ENCODE results near the genes PNLIP and HSPA12A.

DNA sequence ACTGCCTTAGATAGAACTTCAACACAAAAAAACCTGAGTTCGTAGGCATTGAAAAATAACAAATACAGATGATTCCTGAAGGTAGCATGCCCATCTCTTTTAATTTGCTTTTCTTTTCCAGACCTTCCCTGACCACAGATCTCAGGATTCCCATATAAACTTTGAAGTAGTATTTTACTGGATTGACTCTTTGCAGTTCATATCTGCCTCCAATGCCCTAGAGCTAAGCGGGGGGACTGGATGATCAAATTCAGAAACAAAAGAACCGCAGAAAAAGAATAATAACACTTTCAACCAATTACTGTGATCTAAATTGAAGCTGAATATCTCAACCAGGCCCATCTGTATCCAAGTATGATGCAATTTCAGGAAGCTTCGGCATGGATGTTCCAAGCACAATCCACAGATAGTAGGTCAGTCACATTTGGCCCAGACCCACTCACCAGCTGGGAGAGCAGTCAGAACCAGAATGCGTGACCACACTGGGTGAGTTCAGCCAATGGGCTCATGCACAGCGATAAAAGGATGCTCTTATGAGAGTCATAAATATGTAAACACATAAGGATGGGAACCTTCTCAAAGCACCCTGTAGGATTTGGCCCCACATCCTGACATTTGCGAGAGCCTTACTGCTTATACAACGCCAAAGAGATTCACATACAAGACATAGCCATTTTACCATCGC lies 3.3 kb downstream of the AFAP1L2 start:
- PRO-cap = no peak

GRCh38 chr10:114534853-114535488 lies 123.1 kb downstream of the ABLIM1 start:
- PRO-cap = no peak

DNA sequence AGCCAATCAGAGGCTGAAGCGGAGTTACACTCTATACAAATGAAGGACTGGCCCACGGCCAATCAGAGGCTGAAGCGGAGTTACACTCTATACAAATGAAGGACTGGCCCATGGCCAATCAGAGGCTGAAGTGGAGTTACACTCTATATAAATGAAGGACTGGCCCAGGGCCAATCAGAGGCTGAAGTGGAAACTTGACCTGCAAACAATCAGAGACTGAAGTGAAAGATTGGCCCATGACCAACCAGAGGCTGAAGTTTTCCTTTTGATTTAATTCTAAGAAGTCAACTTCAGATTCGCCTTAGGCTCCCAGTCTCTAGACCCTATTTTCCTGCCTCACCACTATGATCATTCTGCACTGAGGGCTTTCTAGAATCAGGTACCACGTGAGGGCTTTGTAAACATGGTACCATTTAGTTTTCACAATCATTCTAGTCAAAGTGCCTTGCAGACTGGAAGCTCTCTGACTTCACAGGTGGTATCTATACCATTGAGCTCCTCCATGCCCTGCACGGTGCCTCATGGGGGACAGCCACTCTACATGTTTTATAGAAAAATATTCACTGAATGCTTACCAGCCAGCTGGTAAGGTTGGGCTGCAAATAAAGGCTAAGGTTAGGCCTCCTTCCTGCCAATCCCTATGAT lies 106.6 kb downstream of the ABLIM1 start:
- PRO-cap = bidirectional peak, plus-strand start at position 429 of the sequence, minus-strand start at position 341 of the sequence

DNA sequence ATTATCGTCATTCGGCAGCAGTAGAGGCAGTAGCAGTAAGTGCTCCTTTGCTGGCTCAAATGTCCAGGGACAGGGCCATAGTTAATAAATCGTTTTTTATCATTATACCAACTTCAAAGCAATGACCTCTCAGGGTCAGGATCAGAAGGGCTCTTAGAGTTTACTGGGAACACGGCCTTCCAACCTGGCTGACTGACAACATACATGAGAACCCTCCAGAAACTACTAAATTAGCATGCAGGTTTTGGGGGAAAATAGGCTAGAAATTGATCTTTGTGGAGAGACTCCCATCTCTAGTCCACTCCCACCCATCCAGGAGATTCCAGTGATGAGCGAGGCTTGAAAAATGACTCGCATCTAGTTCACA lies 84.7 kb downstream of the ABLIM1 start:
- PRO-cap = bidirectional peak, plus-strand start at position 169 of the sequence, minus-strand start at position 60 of the sequence

GRCh38 chr10:114603973-114604368 lies 54.1 kb downstream of the ABLIM1 start:
- PRO-cap = unidirectional peak, plus-strand start at chr10:114604171

DNA sequence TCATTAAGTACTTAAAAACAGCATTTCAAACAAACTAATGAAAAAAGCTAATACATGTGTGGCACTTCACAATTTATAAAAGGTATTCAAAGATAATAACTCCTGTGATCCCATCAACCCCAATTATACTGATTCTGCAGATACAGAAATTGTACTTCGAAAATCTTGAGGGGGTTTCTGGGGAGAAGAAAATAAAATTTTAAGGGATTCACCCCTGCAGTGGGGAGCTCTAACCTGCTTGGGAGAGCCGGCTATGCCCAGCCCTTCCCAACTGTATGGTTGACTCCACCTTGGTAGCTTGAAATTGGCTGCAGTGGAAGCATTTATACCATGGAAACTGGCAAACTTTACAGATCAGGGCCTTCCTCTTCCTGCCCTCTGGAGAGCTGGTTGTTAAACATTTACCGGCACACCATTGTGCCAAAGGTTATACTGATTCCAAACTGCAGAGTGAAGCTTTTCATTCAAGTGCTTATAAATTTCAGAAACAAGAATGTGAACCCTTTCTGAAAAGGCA lies 44.9 kb downstream of the ABLIM1 start:
- PRO-cap = bidirectional peak, plus-strand start at position 429 of the sequence, minus-strand start at position 295 of the sequence

DNA sequence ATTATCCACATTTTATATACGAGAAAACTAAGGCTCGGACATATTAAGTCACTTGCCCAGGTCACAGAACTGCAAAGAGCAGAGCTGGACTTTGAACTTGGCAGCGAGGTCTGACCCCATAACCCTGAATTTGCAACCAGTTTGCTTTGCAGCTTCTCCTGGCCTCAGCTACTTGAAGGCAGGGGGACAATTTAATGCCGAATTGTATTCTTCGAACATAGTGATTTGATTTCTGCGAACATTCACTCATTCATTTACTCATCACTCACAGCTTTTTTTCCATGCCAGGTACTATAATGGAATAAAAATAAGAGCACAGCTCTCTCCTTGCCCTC lies 7.2 kb downstream of the ABLIM1 start:
- PRO-cap = bidirectional peak, plus-strand start at position 139 of the sequence, minus-strand start at position 73 of the sequence

GRCh38 chr10:114758274-114758916 lies 63.2 kb upstream of the FHIP2A start:
- PRO-cap = no peak

DNA sequence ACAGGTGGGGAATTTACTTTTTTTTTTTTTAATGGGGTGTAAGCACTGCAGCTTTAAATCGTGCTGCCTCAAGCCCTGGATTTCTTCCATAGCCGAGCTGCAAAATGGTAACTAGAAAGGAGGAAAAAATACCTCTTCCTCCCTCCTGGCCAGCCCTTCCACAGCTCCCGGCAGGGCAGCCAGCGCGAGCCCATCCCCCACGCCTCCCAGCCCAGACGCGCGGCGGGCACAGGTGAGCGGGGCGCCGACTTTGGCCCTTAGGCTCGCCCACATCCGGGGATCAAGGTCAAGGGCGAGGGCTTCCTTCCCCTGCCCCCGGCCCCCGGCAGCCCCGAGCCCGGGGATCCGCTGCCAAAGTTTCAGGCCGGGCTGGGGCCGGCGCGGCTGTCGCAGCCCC lies 54.0 kb upstream of the FHIP2A start:
- PRO-cap = no peak

- PRO-cap = no peak
Observed at GRCh38 chr10:115093496-115093840, 303 bp downstream of the ATRNL1 start.

DNA sequence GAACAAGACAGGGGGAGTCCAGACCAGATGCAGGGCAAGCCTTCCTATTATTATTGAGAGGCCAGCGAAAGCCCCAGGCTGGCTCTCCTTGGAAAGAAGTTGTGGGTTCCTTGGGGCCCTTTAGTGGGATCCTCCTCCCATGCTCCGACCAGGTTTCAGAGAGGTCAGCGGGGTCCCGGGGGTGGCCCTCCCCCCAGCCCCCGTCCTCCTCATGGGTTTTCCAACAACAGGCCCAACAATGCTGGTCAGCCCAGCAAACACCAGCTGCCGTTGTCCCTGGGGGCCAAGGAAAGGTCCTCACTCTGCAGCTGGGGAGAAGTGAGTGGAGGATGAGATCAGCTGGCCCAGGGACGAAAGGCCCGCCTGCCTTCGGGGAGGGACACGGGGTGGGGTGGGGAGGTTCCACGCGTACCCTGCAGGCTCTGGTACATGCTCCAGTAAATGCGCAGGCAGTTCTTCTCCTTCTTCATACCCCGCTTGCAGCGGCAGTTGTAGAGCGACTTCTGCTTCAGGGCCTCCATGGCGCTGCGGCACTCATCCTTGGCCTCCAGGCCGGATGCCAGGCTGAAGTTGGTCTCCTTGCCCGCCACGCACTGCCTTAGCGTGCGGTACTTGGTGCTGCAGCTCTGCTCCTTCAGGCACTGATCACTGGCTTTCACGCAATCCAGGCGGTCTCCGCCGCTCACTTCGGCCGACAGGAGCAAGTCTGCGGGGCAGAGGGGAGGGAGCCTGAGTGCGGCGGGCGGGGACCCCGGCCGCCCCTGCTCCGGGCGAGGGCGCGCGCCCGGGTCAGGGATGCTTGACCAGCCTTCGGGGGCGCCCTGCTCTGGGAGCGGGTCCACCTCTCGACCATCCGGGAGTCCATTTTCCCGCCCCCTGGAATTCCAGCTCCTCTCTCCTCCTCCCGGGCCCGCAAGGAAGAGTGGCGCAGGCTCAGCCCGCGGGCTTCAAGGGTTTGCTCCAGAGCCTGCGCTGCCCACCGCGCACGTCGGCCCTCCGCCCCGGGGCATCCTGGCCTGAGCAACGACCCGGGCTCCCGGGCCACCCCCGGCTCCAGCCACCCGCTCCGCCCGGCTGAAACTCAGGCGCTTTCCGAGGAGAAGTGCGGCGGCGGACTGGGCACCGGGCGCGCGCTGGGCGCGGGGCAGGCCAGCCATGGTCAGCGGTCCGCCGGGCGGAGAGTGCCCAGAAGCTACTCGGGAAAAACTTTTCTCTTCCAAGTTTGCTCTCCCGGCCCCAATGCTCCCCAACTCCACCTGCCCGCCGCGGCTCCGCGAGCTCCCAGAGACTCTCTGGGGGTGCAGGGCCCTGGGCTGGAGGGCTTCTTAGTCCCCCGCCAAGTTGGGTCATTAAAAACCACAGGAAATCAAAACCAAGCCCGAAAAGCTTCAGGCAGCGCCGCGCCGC lies 2.1 kb downstream of the GFRA1 start:
- PRO-cap = no peak

DNA sequence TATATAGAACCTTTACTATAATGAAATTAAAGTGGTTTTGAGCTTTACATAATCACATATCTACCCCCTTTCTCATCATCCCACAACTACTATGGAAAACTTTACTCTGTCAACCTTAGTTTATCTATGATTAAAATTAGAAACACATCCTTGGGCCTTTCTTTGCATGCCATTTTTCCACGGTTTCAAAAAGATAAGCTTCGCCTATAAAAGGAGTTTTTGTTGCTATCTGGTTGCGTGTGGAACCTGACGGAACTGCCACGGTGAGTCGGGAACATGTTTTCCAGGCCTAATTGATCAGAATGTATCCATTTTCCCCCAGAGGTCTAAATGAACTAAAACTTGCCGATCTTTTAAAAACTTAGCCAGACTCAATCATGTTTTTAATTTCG lies at the start of gene PNLIP:
Gene PNLIP, plus strand, starts transcription at position 236 of the 392 bp plus-strand sequence.
- PRO-cap = no peak

- PRO-cap = no peak
Observed at GRCh38 chr10:116608954-116609254, 18.1 kb downstream of the PNLIPRP1 start.

DNA sequence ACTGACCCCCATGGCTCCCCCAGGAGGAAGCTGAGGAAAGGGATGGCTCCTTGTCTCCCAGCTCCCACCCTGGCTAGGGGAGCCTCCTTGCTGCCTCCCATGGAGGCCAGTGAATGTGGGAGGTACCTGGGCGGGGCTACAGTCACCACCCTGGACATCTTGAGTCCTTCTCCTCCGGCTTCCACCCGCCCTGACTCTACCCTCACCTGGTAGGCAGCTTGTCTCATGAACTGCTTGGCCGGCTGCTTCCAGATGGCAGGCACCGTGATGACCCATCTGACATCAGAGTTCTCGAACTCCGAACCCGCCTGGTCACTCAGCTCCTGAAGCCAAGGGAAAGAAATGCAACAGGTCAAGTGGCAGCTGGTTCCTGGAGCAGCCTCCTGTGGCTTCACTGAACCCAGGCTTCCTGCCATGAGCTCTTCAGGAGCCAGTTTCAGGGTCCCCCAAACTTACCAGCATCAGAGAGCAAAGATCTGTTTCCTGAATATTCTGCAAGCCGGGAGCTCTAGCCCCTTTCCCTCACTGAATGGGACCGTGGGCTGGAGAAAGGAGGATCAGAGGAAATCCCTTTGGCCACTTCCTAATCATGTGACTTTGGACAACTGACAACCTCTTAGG lies 22.5 kb upstream of the C10orf82 start:
- PRO-cap = no peak

DNA sequence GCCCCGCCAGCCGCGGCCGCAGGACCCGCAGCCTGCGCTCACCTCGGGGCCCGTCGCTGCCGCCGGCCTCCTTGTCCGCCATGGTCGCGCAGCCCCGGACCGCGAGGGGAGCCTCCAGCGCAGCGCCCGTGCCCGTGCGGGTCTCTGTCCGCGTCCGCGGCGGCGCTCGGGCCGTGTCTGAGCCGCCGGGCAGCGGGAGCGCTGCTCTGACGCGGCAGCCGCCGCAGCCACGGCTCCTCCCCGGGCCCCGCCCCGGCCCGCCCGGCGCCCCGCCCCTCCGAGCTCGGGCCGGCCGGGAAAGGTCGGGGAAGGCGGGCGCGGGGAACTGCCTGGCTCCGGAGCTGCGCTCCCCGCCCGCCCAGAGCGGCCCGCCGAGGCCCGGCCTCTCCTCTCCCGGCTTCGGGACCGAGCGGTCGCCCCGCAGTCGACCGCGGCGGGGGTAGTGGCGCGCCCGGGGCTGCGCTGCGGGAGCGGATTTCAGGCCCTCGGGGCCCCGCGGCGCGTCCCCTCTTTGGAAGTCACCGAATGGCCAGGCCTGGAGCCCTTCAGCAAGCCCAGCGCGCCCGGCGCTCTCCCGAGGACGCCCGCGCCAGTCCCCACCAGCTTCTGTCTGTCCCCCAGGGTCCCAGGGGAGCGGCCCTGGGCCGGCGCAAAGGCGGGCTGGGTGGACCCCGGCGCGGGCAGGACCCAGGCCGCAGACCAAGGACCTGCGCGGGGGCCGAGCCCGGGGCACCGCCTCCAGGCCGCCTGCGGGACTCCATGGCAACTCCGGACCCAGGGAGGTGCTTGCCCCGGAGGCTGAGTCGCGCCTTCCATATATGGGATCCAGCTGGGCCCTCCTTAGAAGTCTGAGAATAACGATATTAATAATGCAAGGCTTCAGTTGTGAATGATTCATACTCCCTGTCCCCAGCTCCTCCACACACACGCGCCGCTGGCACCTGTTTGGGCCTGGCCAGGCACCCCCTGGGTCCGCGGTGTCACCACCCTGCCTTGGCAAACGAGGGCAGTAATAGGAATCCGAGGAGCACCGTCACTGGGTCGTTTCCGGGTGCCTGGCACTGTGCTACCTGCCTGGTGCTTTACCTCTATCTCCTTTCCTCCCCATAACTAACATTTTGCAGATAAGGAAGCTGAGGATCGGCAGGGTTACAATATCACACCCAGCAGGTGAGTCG lies at the start of gene HSPA12A:
Gene HSPA12A, minus strand, starts transcription at position 179 of the 1,178 bp plus-strand sequence.
- PRO-cap = bidirectional peak, plus-strand start at position 298 of the sequence, minus-strand start at position 179 of the sequence

DNA sequence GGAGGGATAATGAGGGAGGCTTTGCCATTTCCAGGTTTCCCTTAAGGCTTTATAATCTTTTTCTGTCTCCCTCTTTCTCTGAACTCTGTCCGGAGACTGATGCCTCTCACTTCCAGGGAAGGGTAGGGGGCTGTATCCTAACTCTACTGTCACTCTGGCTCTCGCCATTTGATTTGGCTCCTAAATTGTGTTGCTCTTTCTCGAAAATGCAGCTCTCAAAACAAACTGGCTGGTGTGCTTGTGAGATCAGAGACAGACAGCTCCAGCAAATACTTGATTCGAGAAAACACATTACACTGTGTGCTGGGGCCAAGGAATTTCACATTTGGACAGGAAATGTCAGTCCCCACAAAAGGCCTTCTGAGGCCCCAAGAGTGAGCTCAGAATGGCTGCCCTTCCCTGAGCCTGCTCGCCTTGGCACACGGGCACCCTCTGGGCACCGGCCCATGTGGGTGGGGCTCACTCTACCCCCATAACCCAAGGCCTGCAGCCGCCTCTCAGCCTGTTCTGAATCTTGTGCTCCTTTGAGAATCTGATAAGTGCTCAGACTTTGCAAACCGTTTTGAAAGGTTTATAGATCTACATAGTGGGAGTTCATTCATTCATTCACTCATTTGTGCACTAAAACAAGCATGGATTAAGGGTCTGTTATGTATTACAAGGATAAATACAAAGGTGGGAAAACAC lies 13.9 kb upstream of the HSPA12A start:
- PRO-cap = no peak

DNA sequence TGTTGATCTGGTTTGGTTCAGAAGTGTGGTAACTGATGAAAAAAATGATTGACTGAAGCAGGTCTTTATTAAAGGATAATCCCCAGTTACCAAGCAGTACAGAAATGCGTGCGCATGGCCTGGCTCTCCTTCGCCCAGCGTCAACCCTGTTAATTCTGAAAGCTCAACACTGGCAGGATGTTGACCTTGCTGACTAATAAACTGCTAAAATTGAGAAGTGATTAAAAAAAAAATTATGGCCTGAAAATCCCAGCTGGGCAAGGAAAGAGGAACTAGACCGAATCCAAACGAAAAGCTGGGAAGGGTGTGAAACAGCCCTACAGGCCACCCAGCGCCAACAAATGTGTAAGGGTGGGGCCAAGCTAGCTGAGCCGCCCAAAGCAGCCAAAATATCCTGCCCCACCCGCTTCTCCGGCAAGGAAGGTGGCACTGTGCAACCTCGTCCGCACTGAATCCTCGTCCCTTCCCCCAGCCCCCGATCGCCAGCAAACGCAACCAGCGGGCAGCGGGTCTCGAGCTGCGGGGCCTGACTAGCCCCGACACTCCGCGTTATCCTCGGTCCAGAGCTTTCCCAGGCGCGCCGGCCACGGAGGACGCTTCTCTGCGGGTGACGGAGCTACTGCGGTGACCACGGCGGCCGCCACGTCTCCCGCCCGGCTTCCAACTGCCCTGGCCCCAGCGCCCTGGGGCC lies 564 bp downstream of the SHTN1 start:
- PRO-cap = bidirectional peak, plus-strand start at position 417 of the sequence, minus-strand start at position 339 of the sequence; unidirectional peak, minus-strand start at position 666 of the sequence

DNA sequence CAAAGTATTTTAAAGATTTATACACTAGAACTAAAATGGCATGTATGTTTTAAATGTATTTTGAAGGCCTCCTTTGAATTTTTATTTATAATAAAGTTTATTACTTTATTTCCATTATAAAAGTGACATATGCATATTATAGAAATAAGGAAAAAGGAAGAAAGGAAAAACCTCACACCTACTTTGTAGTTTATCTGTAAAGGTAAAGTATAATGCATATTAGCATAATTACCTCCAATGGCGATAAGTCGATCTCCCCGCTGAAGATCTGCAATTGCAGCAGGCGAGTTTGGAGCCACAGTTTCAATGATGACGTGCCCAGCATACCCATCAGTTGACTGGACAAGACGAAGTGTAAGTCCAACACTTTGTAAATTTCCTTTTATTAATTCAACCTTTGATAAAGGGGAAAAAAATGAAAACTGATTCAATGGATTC lies 49.1 kb downstream of the SLC18A2 start:
- PRO-cap = no peak

DNA sequence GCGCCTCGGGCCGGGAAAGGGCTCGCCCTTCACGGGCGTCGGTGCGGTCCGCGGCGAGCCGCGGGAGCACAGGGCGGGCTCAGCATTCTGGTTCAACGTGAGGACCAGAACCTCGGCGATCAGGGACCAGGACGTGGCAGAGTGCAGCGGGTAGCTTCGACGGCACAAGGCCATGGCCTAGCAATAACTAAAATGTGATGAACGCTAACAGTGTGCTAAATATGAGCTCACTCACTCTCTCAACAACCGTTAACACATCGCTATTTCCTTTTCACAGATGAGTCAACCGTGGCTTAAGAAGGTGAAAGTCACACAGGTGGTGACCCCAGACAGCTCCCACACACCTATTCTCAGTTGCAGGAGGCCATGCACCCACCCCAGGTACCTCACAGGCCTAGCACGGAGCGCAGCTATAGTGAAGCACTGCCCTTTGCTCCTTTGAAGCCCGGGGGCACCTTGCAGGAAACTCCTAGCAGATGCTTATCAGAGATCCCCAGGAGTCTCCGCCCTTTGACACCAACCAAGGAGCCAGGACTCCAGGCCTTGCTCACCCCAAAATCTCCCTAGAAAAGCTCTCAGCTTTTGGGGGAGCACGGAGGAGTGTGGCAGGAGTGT lies 4.4 kb upstream of the EMX2 start:
- PRO-cap = no peak

- PRO-cap = no peak
Observed at GRCh38 chr10:117540084-117540730, 2.3 kb upstream of the EMX2 start.

All from left lobe of liver (tissue), 1 donor.